ENCODE data around the genes ASH1L, MSTO1, GON4L, UBQLN4 and MEX3A.

DNA sequence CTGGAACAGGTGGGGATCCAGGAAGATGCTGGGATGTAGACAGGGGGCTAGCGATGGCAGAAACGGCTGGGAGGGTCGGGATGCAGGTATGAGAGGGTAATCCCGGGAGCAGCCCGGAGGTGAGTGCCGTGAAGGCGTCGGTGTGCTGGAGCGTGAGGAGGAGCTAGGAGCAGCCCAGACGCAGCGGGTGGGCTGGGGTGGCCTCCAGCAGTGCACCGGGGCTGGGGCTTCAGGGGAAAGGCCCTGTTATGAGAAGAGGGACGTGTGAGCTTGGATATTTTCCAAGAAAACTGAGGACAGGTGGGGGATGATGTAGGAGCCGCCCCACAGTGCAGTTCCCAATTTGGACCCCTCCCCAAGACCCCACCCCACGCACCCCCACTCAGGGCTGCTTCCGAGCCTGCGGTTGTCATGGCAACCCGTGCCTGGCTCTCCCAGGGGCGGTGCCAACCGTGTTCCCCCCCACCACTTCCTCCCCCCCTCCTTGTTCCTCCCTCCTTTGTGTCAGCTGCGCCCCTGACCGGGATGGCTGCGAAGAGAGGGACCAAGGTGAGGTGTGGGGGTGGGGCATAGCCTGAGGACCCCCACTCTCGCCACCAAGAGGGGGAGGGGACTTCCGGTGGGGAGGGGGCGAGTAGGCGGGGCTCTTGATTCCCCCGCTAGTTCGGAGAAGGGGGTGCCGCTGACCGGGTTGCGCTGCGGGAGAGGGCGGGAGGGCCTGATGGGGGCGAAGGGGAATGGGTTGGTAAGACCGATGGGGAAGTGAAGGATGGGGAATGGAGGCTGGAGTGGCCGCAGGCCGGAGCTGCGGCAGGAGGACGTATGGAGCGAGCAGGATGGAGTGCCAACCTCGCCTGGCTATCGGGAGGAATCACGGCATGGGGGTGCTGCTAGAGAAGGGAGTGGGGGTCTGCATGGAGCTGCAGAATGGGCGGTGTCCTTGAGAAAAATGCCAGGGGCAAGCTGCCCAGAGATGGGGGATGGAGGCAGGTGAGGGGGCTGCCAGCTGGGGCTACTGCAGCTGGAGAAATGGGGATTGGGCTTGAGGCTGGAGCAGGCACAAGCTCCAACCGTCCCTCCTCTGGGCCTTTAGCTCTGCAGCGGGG lies 797 bp downstream of the TRIM46 start:
- RAMPAGE, total RNA = no peak

DNA sequence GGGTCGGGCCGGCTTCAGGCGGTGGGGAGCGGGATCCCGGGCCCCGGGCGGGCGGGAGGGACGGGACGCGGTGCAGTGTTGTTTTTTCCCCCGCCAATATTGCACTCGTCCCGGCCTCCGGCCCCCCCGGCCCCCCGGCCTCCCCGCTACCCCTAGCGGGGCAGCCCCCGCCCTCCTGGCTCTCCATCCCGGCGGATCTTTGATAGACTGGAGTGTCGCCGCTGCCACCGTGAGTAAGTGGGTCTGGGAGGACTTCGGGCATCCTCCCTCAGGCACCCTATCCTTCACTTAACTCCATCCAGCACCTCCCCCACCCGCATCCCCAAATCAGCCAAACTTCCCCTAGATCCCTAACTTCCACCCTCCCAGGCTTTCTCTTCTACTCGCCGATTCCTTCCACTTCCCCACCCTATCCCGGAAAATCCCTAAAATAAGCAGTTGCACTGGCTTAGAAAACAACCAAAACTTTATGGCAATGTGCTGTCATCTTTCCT lies 12.5 kb downstream of the THBS3 start:
- RAMPAGE, total RNA = no peak

DNA sequence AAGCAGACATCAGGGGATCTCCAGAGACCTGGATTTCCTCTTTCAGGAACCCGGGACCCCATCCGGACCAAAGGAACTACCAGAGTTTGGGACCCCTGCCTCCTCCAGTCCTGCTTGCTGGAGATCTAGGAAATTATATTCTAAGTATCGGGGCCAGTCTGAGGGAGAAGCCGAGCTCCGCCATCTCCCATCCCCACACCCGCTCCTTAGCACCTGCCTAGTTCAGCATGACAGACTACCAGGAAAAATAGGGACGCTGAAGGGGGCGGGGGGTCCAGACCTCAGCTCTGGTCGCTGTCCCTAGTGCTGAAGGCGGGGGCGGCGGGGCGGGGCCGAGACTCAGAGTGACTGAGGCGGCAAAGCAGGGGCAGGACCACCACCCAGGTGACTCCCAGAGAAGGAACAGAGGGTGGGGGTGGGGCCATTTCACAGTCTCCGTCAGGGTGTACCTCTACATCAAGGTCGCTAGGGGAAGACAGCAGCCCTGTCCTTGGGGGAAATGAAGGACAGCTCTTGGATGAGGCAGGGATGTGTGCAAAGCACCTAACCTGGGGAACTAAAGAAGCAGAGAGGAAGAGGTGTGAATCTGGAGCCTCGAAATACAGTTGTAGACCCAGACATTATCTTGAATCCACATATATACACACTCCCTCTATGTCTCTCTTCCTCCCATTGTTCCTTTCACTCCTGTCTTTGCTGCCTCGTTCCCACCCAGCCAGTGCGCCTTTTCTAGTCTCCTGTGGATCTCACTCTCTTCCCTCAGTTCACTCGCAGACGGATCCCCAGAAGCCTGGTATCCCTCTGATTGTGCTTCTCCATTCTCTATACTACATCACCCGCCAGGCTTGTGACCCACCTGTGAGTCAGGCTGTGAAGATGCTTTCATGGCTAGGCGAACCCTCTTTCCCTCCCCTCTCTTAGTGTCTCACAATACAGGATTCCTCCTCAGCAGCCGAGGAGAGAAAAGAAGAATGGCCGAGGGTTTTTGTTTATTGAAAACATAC lies 1.1 kb downstream of the HCN3 start:
- RAMPAGE, total RNA = no peak

GRCh38 chr1:155300854-155301261 lies 380 bp downstream of the PKLR start:
- RAMPAGE, total RNA = no peak

- RAMPAGE, total RNA = start-site peak on the minus strand at chr1:155562788-155562844, 67 and 51 reads in 2 replicates
Observed at GRCh38 chr1:155562249-155562859, at the start of gene ASH1L. Gene ASH1L, minus strand, starts transcription at chr1:155562803.

GRCh38 chr1:155609533-155610304 lies at the start of gene MSTO1:
Gene MSTO1, plus strand, starts transcription at chr1:155610218.
- RAMPAGE, total RNA = no peak

GRCh38 chr1:155745057-155746007 lies 56.4 kb downstream of the DAP3 start:
- RAMPAGE, total RNA = no peak

DNA sequence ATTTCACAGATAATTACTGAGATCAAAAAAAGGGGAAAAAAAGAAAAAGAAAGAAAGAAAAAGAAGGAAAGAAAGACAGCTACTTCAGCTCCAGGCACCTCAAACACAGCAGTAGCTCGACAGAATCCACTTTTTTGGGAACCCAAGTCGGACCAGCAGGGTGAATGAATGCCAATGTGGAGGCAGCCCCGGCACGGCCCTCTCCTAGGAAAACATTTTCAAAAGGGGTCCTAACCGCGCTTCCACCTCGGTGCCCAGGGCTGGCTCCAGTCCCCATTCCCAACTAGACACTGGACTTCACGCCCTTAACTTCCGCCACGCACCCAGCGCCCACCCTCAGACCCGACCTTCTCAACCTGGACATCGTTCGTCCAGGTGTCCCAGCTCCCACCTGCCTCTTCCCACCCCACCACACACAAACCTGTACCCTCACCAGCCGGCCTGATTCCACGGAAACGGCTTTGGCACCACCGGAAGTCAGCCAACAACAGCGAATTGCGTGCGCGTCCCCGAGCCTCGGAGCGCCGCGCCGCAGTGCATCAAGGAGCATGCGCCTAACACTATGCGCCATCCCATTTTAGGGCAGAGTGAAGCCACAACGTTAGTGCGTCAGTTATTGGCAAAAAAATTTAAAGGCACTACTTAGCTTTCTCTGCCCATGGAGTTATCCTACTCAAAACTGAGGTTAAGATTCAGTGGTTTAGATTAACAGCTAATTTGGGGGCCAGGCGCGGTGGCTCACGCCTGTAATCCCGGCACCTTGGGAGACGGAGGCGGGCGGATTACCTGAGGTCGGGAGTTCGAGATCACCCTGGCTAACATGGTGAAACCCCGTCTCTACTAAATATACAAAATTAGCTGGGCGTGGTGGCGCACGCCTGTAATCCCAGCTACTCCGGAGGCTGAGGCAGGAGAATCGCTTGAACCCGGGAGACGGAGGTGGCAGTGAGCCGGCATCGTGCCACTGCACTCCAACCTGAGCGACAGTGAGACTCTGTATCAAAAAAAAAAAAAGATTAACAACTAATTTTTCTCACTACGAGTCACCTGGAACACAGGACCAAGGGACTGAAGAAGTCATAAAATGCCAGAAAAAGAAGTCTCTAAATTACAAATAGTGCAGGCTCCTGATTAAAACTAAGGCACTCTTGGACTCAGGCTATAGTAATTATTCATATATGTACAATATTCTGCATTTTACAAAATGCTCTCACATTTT lies at the start of gene GON4L:
GON4L (minus strand) TSS at position 489 of the 1,219 bp plus-strand sequence.
- RAMPAGE, total RNA = no peak

GRCh38 chr1:155932111-155932669 lies 2.0 kb downstream of the KHDC4 start:
- RAMPAGE, total RNA = no peak

DNA sequence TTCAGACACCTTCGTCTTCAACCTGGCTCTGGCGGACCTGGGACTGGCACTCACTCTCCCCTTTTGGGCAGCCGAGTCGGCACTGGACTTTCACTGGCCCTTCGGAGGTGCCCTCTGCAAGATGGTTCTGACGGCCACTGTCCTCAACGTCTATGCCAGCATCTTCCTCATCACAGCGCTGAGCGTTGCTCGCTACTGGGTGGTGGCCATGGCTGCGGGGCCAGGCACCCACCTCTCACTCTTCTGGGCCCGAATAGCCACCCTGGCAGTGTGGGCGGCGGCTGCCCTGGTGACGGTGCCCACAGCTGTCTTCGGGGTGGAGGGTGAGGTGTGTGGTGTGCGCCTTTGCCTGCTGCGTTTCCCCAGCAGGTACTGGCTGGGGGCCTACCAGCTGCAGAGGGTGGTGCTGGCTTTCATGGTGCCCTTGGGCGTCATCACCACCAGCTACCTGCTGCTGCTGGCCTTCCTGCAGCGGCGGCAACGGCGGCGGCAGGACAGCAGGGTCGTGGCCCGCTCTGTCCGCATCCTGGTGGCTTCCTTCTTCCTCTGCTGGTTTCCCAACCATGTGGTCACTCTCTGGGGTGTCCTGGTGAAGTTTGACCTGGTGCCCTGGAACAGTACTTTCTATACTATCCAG lies 614 bp downstream of the RXFP4 start:
- RAMPAGE, total RNA = no peak

GRCh38 chr1:155946960-155947842 lies 5.8 kb downstream of the RXFP4 start:
- RAMPAGE, total RNA = no peak

DNA sequence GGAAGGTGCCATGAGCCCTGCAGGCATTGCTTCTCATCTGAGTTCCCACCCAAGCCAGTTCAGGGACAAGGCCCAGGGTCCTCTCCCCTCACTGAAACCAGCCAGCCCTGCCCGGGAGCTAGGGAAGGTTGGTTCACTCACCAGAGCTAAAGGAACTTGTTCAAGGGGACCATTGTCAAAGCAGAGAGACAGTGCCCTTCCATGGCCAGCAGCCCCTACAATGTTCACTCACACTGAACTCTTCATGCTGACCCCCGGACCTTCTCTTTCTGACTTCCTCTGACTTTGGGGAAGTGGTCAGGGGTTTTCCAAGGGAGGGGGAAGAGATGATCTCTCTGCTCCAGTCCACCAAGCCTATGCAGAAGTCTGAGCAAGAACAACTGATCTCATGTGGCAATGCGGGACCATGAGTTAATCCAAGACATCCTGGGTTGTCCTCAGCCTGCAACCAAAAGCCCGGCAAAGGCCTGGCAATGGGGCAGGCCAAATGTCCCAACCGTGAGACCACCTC lies 11.6 kb upstream of the ARHGEF2 start:
- RAMPAGE, total RNA = no peak

GRCh38 chr1:156011192-156011445 lies 9.6 kb downstream of the SSR2 start:
- RAMPAGE, total RNA = no peak

GRCh38 chr1:156011869-156012219 lies 8.9 kb downstream of the SSR2 start:
- RAMPAGE, total RNA = no peak

DNA sequence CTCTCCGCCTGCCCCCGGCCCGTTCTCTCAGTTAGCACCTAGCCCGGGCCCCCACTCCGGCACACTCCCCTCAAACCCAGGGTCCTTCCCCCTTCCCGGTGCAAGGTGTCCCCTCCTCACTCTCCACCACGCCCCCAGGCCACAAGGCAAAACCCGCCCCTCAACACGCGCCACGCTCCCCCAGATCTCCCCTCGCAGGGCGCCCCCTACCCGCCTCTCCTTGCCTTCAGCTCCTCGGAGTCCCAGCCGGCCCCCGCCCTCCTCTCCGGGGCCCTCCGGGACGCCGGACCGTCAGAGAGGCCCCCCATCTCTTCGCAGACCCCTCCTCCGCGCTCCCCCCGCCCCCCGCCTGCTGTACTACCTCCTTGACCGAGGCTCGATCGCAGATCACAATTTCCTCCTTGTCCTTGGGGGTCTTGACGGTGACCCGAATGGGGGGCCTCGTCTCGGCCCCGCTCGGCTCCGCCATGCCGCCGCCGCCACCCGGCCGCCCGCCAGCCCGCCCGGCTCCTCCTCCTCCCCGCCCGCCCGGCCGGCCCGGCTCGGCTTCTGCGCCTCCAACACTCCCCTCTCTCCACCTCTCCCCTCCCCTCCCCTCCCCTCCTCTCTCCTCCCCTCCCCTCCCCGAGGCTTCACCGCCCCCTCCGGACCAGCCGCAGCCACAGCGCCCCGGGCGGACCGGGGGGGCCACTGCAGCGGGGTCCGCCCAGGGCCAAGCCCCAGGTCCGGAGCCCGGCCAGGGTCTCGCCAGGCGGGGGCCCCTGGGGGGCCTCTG lies at the start of gene UBQLN4:
UBQLN4 (minus strand) TSS at position 566 of the 775 bp plus-strand sequence.
- RAMPAGE, total RNA = no peak

- RAMPAGE, total RNA = no peak
Observed at GRCh38 chr1:156054008-156054481, 447 bp upstream of the UBQLN4 start.

GRCh38 chr1:156054482-156054706 lies 188 bp upstream of the LAMTOR2 start:
- RAMPAGE, total RNA = no peak

- RAMPAGE, total RNA = no peak
Observed at GRCh38 chr1:156082331-156083032, at the start of gene MEX3A. Gene MEX3A, minus strand, starts transcription at chr1:156082465.

GRCh38 chr1:156096966-156097580 lies 14.8 kb upstream of the MEX3A start:
- RAMPAGE, total RNA = no peak

- RAMPAGE, total RNA = no peak
Observed at GRCh38 chr1:156099915-156100642, 14.4 kb upstream of the LMNA start.

Data from foreskin keratinocyte (primary cell).